Omental fat pad (tissue), 4 donors: ENCODE data around the genes XG, ARSH and MXRA5.

DNA sequence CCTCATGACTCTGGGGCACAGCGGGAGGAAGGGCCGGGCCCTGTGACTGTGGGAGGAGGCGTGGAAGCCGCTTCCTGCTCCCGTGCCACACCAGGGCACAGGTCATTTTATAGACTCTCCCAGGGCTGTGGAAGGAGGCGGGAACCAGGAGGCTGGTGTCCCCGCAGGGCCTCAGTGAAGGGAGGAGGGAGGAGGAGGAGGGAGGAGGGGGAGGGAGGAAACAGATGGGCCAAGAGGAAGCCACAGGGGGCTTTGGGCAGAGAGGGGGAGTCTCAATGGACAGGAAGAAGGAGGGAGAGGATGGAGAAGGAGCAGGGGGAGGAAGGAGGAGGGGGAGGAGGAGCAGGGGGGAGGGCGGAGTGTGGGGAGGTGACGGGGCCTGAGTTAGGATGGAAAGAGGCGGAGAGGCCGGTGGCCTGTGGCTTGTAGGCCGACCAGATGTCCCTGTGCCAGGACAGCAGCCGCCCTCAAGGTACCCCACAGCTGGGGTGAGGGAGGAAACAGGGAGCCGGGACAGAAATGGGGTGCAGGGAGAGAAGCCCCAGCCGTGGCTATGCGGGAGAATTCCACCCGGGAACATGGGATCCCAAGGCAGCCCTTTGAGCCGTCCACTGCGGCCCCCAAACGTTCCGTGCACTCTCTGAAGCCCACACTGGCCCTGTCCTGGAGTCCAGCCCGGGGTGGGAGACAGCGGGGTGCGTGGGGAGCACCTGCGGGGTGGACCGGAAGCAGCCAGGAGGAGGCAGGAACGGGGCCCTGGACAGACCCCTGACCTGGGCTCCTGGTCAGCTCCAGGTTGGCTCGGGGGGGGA is 6.1 kb upstream of the PLCXD1 start:
- PRO-cap: no peak
- RAMPAGE, long total RNA, 4 experiments: no peak in any of the 4 experiments

DNA sequence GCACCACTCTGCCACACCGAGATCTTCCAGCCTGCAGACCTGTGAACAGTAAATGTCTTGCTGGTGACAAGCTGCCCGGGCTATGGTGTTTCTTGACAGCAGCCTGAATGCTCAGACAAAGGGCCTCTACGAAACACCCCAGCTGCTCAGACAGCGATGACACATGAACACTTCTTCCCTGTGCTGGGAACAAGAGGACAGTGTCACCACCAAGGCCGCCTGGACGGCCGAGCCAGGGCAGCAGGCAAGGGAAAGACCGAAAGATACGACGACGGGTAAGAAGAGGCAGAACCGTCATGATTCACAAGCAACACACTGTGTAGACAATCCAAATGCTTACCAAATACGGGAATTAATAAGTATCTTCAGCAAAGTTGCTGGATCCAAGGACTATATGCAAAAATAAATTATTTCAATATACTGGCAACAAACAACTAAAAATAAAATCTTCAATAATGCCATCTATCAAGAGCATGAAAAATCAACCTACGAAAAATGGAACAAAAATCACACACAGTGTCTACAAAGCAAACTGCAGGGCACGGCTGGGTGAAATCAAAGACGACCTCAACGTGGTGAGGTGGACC is 30.8 kb upstream of the GTPBP6 start:
- PRO-cap: no peak
- RAMPAGE, long total RNA, 4 experiments: no peak in any of the 4 experiments

GRCh38 chrX:825923-826418 is 195.4 kb downstream of the SHOX start:
- PRO-cap: no peak
- RAMPAGE, long total RNA, 4 experiments: no peak in any of the 4 experiments

DNA sequence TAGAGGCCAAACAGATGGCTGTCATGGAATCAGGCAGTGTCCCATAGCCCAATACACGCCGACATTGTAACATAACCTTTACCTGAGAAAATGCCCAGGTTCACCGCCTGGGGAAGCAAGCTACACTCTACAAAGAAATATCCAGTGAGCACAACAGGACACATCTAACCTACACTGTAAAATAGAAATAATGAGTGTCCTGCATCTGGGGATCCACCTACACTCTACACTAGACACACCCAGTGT is 242.2 kb downstream of the CRLF2 start:
- PRO-cap: no peak
- RAMPAGE, long total RNA, 4 experiments: no peak in any of the 4 experiments

DNA sequence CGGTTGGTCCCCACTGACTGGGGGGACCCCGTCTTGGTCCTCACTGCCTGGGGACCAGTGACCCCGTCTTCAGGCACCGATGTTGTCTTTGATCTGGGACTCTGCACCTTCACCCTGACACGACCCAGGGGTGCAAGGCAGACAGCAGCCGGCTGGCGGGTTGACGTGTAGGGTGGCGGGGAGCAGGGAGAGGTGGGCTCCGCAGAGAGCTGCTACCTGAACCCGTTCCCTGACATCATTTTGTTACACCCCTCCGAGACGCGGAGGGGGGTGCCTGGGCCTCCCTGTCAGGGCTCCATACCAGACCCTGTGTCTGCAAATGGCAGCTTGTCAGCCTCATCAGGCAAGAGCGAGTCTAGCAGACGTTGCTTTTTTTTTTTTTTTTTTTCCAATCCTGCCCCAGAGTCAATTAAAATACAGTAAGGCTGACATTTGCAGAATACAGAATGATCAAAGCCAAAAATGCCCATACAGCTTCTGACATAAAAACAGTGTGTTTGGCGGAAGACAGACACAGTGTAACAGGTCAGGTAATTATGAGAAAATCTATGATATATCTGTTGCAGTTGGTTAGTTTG is 118.7 kb downstream of the CRLF2 start:
- PRO-cap: no peak
- RAMPAGE, long total RNA, 4 experiments: no peak in any of the 4 experiments

- PRO-cap: no peak
- RAMPAGE, long total RNA, 4 experiments: start-site peak on the minus strand in 1 of 4 experiments, at chrX:1359618-1359944 at its widest, 5 to 6 reads per replicate
These were observed 23.3 kb downstream of the IL3RA start for GRCh38 chrX:1359450-1360801.

- PRO-cap: no peak
- RAMPAGE, long total RNA, 4 experiments: no peak in any of the 4 experiments
These were observed 557 bp downstream of the SLC25A6 start for GRCh38 chrX:1391236-1391876.

GRCh38 chrX:1394908-1395612 is 3.1 kb upstream of the SLC25A6 start:
- PRO-cap: no peak
- RAMPAGE, long total RNA, 4 experiments: no peak in any of the 4 experiments

GRCh38 chrX:1401670-1402244 is 9.8 kb upstream of the SLC25A6 start:
- PRO-cap: no peak
- RAMPAGE, long total RNA, 4 experiments: no peak in any of the 4 experiments

GRCh38 chrX:2137684-2138619 is 362.8 kb downstream of the DHRSX start:
- PRO-cap: no peak
- RAMPAGE, long total RNA, 4 experiments: no peak in any of the 4 experiments

DNA sequence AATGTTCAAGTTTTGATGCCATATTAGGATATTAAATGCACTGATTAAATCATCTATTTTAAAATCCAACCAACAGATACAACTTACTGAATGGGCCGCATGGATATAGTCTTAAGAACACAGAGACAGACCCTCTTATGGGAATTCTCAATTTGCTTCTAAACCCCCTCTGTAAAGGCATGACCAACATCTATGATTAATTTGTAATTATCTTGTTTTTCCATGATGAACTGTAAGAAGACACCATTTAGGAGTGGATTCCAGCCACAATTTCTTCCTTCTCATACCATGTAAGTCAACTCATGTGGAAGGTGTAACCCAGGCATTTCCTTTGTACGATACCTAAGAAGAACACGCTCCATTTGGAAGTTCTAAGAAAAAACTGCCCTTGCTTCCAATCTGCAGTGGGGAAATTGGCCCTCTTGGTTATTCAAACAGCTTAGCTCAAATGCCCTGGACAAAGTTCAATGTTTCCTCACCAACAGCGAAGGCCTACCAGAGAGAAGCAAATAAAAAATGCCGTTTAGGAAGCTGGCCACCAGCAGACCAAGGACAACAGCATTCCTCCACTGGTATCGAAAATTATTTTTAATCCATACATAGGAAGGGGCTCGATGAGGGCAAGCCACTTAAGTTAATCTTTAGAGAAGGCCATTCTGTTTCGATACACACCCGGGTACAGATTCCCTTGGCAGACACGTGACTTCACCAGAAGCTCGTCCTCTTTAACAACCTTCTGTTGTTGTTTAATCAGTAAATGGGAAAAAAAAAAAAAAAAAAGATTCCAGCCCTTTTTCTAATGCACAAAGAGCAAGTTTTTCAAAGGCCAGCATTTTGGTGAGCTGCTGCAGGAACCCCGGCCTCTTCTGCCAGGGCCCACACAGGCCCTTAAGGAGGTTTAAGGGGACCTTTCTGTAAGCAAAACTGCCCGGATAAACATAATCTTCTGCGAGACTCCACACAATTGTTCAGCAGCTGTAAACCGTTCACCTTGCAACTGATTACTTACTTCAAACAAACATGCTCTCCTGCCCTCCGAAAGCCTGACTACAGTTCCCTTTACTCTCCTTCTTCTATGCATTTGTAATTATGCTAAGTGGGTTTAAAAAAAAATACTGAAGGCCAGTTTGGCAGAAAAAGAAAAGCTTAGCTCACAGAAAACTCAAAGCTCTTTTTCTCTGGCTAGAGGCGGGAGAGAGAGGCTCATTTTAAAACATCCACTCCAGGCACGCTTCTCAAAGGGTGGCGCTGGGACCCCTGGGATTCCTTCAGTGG is 2.5 kb downstream of the DHRSX start:
- PRO-cap: no peak
- RAMPAGE, long total RNA, 4 experiments: no peak in any of the 4 experiments

GRCh38 chrX:2649688-2650353 is 41.3 kb upstream of the CD99 start:
- PRO-cap: no peak
- RAMPAGE, long total RNA, 4 experiments: no peak in any of the 4 experiments

DNA sequence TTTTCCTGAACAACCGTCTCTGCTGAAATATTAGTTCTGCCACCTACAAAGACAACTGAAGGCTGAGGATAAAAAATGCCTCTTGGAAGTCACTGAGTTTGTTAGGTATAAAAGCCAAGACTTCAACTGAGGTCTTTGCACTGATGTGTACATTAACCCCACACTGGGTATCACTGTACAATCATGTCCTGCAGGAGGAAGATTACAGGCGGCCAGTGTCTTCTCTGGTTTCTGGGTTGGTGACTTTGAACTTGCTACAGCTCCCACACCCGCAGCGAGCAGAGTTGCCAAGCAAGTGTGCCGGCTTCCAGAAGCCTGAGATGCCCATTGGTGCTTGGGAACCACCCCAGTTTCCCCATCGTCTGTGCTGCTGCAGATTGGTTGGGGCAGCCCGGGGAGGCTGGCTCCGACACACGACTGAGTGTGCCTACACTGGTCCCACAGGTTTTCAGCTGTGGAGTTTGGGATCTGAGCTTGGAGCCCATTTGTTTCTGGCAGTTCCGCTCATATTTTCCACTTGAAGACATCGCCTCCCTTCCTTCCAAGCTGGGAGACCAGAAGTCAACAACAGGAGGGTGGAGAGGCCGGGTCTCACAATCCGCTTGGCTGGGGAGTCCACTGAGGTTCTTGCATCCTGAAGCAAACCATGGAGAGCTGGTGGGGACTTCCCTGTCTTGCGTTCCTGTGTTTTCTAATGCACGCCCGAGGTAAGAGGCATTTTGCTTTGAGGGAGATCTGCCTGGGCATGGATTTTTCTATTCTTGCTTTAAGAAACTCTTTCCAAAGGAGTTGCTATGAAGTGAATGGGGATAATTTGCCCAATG is at the start of gene XG:
XG (plus strand) TSS at position 412 of the 824 bp plus-strand sequence.
- PRO-cap: no peak
- RAMPAGE, long total RNA, 4 experiments: start-site peak on the plus strand in 1 of 4 experiments, centred at positions 373 to 537 of the sequence, 8 to 22 reads per replicate

DNA sequence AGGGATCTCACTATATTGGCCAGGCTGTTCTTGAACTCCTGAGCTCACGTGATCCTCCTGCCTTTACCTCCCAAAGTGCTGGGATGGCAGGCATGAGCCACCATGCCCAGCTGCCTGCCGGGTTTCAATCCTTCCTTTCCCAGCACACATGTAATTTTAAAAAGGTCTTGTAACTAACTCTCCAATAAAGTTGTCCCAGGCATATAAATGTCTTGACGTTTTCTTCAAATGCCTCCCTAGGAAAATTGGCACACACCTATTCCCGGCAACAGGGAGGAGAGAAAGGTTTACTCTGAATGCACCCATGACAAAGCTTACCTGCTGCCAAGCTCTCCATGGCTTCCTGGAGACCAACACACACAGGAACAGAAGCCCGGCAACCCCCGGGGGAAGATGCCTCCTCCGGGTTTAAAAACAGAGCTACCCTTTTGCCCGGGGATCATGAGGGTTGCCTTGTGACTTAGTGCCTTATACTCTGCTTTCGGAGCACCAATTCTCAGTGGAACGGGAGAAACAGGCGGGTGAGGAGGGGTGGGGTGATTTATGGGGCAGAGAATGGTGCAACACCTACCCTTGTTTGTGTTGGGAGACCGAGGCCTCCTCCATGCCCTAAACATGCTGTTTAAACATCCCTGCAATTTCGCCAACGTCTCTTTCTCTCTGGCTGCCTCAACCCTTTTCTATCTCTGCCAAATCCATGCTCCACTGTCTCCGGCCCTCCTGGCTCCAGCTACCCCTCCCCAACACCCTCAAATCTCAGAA is 4.9 kb upstream of the GYG2 start:
- PRO-cap: no peak
- RAMPAGE, long total RNA, 4 experiments: start-site peak on the minus strand in 3 of 4 experiments, centred at positions 350 to 462 of the sequence, 19 to 619 reads per replicate

DNA sequence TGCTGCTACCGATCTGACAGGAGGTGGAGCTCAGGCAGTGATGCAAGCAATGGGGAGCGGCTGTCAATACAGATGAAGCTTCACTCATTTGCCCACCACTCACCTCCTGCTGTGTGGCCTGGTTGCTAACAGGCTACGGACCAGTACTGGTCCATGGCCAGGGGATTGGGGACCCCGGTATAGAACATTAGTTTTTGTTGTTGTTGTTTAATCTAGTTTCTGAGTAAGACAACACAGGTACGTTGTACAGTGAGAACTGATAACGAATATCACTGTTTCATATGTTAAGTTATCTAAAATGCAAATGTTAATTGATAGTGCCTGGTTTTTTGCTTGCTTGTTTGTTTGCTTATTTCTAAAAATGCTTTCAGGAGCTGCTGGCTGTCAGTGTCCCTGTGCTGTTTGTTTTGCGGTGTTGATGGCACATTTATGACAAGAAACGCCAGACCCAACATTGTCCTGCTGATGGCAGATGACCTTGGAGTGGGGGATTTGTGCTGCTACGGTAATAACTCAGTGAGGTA is at the start of gene ARSH:
ARSH (plus strand) TSS at position 363 of the 524 bp plus-strand sequence.
- PRO-cap: no peak
- RAMPAGE, long total RNA, 4 experiments: no peak in any of the 4 experiments

DNA sequence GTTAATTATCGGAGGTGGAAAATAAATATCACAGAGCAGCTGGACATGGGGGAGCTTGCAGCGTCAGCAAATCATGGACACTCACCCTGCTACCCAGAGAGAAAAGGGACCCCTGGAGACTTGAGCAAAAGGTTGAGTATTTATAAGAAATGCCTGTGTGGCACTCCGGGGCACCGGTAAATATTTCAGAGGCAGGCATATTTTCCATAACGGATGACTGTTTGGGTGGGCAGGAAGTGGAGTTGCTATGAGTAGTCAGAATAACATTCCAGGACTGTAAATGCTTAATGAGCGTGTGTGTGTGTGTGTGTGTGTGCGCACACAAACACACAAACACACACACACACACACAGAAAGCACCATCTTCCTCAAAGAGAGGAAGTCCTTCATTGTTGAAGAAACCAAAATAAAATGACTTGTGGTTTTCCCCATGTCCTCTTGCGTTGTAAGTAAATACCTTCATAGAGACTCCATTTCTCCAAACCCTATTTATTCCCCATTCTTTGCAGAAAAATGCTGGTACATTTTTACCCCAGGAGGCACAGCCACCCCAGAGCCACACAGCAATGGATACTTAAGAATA is 74.6 kb downstream of the MXRA5 start:
- PRO-cap: no peak
- RAMPAGE, long total RNA, 4 experiments: no peak in any of the 4 experiments

GRCh38 chrX:3320879-3321750 is 25.3 kb downstream of the MXRA5 start:
- PRO-cap: no peak
- RAMPAGE, long total RNA, 4 experiments: no peak in any of the 4 experiments

- PRO-cap: no peak
- RAMPAGE, long total RNA, 4 experiments: no peak in any of the 4 experiments
These were observed at the start of gene MXRA5 for GRCh38 chrX:3346331-3347366. TSS of gene MXRA5 (minus strand) at chrX:3346652.

DNA sequence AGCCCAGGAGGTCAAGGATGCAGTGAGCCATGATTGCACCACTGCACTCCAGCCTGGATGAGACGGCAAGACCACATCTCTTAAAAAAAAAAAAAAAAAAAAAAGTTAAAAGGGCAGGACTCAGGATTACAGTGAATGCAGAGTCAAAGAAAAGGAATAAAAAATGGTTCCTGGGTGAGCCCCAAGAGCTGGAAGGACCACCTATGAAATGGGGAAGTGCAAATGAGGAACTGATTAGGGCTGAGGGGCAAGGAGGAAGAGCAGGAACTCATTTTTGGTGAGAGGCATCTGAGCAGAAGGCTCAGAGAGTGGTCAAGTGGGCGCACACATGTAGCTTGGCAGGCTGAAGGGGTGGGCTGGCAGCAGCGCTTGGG is 49.9 kb downstream of the PRKX start:
- PRO-cap: no peak
- RAMPAGE, long total RNA, 4 experiments: no peak in any of the 4 experiments

DNA sequence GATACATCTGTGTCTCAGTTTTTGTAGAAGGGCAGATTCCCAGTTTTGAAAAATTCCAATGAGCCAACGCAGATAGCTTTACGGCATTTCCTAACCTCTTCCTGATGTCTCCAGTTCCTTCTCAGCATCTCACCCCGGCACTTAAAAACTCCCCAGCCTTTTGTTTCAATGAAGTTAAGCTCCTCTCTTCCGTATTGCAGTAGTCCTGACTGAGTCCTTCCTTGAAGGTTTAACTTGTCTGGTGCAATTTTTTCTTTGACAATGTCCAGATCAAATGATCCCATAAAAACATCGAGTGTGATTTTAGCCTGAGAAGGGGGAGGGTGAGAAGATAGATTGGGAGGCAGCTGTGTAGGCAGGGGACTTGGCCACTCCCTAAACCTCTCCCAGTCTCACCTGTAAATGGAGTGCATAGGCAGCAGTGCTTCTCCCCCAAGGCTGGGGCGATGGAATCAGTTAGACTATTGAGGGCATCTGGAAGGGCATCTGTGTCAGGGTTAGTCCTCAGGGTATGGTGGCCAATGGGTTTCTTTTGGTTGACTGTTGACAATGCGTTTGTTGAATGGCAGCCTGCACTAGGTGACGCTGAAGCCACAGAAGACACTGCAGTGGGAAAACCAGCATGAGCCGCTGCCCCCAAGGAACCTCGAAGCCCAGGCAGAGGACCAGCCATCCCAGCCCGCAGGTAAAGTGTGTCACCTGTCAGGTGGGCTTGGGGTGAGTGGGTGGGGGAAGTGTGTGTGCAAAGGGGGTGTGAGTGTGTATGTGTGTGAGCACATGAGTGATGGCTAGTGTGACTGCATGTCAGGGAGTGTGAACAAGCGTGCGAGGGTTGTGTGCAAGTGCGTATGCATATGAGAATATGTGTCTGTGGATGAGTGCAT is 108.8 kb upstream of the PRKX start:
- PRO-cap: no peak
- RAMPAGE, long total RNA, 4 experiments: no peak in any of the 4 experiments